Helper T cell (primary cell): ENCODE data around the genes GUF1, GABRA4 and ATP10D.

DNA sequence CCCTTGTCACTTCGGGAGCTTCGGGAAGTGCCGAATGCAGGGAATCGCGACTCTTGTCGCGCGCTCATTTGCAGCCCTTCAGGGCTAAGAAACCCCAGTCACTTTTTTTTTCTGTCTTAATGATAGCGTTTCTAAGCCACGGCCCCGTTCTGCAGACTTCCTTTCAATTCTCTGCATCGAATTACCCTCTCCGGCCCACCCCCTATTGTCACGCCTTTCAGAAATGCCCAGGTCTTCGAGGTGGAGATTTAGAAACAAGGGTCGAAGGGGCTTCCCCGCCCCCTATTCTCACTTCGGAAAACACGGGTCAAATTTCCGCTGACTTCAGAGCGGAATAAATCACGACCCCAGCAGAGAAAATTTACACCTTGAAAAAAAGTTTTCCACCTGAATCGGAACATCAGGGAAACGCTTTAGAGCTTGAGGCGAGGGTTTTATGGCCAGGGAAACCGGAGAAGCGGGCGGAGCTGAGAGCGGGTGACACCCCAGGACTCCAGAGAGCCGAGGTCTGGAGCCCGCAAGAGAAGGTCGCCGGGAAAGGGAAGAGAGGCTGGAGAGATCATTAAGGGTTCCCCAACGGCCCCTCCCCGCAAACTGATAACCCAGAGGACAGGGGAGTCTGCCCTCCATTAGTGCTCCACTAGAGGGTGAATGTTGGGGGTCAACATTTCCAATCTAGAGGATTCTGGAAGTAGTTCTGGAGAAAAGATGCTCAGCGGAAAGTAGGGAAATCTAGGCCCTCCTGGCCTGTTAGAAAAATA, 1.6 kb downstream of the SHISA3 start:
- PRO-cap, 2 experiments, result no peak in any of the 2 experiments

- PRO-cap, 2 experiments, result no peak in any of the 2 experiments
These were observed 51.5 kb downstream of the ATP8A1 start for GRCh38 chr4:42605032-42606149.

GRCh38 chr4:42654993-42655481, 1.9 kb downstream of the ATP8A1 start:
- PRO-cap, 2 experiments, result no peak in any of the 2 experiments

DNA sequence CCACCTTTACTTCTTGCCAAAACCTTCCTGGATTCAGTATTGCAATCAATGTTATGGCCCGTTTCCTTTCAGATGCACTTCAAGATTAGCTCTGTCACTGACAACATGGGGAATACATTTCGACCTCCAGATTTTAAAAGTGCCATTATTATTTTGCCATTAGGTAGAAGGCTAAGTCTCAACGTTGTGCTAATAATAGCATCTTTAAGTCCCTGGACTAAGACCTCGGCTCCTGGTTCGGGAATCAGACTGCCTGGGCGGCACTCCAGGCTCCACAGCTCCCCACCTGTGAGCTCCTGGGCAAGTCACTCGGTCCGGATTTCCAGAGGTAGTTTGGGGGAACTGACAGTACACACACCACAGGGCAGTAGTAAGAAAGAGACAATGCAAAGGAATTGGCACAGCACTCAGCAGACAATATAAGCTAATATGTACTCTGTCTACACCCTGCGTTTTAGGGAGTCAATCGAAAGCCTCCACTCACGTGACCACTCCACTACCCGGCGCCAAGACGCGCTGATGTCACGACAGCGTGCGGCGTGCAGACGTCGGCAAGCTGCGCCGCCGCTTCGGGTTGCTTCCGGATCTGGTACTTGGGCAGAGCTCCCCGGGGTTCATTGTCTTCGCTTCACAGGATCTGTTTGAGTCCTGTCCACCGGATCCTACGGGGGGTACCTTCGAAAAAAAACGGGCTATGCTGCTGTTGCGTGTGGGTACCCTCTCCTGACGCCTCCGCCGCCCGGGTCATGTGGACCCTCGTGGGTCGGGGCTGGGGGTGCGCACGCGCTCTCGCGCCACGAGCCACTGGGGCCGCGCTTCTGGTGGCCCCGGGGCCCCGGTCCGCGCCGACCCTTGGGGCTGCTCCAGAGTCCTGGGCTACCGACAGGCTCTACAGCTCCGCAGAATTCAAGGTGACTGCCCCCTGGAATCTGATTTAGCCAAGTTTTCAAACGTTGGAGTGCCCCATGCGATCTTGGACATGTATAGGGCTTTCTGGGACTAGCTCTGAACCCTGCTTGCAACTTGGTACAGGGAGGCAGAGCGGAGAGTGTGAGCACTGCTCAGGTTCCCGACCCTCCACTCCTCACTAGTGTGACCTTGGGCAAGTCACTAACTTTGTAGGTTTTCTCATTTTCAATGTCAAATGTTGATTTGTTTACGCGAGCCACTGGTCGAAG, at the start of gene GUF1:
TSS of gene GUF1 (plus strand) at position 544 of the 1,178 bp plus-strand sequence.
- PRO-cap, 2 experiments, result peak in 2 of 2 experiments; most common plus-strand start position 577 of the sequence (in 2); most common minus-strand start position 750 of the sequence (in 2)

DNA sequence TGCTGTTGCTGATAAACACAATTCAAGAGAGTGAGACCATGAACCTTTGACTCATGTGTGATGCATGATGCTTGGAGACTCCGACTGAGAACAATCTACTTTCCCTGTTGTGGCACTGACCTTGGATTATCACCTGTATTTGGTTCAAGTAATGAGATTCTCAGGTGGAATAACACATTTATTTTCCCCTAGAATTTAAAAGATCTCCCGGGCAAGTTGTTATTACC, 91.7 kb upstream of the GNPDA2 start:
- PRO-cap, 2 experiments, result no peak in any of the 2 experiments

DNA sequence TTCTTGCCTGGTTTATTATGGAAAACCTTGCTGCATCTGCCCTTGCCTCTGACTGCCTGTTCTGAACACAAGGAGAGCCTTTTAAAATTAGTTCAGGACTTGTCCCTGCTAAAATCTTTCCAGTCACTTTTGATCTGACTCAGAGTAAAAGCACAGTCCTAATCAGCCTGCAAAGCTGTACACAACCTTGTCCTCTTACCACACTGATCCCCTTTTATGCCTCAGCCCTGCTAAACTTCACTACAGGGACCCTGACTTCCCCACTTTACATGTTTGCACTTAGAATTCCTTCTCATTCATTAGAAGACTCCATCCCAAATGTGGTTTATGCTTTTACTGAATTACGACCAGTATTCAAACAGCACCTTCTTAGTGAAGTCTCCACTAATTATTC, 6.4 kb downstream of the GABRA4 start:
- PRO-cap, 2 experiments, result no peak in any of the 2 experiments

- PRO-cap, 2 experiments, result no peak in any of the 2 experiments
These were observed at the start of gene GABRA4 for GRCh38 chr4:46993287-46994089. Gene GABRA4, minus strand, starts transcription at chr4:46993581.

DNA sequence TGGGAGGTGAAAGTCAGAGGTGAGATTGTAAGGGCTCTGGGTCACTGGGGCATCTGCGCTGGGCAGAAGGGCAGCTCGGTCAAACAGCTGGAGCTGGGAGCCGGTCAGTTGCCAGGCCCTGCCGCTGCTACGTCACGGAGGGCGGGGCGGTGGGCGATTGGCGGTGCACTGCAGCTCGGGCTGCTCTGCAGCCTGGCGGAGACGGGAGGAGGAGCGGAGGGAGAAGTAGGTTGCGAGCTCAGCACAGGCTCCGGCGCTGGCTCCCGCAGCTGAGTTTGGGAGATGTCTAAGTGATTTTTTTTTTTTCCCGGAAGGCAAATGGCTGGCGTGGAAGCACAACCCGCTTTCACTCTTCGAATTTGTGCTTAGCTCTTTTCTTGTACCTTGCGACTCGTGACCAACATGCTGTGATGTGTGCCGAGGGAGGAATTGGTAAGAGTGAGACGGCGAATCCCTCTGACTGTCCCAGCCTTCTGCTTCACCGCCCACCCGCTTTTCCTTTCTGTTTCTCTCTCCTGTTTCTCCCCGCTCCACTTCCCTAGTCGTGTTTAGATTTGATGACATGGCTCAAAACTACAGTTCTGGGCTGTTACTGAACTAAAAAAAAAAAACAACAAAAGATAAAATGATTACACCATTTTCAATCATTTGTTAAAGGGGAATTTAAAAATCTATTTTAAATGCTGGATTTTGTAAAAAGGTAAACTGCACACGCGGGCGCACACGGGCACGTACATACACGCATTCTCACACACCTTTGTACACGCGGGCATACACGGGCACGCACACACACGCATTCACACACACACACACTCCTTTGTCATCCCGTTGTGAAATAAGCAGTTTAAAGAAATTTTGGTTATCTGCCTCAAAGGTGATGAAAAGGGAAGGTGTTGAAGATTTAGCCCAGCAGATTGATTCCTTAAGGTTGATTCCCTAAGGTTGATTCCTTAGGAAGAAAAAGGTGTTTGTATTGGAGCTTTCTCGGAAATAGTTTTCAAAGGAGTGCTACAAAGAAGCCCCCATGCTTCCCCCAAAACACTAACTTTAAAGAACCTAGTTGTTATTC, at the start of gene ATP10D:
TSS of gene ATP10D (plus strand) at position 188 of the 1,069 bp plus-strand sequence.
- PRO-cap, 2 experiments, result peak in 2 of 2 experiments; most common plus-strand start position 198 of the sequence (in 2); most common minus-strand start position 84 of the sequence (in 1)

DNA sequence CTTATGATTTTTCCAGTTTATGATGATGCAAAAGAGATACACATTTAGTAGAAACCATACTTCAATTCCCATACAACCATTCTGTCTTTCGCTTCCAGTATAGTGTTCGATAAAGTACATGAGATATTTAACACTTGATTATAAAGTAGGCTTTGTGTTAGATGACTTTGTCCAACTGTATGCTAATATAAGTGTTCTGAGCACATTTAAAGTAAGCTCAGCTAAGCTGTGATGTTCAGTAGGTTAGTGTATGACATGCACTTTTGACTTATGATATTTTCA, 8.2 kb downstream of the ATP10D start:
- PRO-cap, 2 experiments, result no peak in any of the 2 experiments

DNA sequence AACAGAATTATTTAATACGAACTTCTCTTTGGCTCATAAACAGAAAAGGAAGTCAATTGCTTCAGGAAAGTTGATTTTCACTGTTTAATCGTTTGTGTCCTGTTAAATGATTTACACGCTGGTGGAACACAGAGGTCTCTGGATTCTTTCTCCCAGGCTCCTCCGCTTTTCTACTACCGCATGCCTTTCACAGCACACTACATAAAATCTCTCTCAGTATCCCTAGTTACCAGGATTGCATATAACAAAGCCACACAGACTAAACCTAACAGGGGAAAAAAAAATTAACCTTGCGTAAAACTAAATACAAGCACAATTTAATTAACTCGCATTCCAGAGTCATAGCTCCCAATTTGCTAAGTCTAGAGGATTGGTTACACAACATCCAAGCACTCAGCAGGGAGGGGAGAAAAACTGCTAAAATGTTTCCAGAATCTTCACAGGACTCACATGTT, 133.9 kb downstream of the CORIN start:
- PRO-cap, 2 experiments, result no peak in any of the 2 experiments

DNA sequence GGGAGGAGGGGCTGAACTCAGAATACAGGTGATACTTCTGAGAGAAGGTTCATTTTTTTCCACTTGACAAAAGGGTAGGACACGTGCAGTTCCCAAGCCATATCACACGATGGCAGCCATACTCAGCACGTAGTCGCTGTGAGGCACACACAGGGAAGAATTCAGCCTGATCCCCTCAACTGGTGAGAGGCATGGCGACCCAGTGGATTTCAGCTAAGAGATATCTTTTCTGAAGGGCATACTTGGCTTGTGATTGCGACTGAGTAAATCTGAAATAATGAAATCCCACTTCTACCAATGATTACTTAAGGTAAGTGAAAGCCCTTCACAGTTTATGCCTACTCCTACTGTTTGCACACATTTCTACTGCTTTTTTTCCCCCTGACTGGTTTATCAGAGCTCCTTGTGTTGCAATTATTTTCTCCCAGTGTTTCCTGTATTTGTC, 133.1 kb downstream of the CORIN start:
- PRO-cap, 2 experiments, result no peak in any of the 2 experiments

DNA sequence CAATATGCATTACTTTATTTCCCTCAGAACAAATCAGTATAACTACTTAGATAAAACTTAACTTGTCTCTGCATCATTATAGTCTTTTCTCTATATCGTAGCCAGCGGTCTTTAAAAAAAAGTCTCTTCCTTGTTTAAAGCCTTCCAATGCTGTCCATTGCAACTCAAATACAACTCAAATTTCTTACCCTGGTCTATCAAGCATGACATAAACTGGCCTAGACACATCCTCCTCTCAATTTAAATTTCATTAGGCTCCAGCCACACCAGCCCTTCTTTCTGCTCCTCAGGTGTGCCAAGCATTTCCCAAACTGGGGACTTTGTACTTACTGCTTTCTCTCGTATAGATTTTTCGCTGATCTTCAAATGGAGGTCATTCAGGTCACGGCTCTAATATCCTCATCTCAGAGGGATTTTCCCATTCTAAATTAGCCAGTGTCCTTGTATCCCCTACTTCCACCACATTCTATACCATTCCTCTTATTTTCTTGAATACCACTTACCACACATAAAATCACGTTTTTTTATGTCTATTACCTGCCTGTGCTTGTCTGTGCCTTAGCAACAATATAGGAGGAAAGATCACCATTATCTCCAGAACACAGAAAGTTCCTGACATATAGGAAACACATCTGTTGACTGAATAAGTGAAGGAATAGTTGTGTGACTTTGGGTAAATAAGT, 5.9 kb upstream of the CORIN start:
- PRO-cap, 2 experiments, result no peak in any of the 2 experiments

GRCh38 chr4:48047815-48048488, 31.4 kb downstream of the NIPAL1 start:
- PRO-cap, 2 experiments, result no peak in any of the 2 experiments

GRCh38 chr4:48093805-48094294, 40.2 kb downstream of the TXK start:
- PRO-cap, 2 experiments, result no peak in any of the 2 experiments

GRCh38 chr4:48268863-48269747, 533 bp downstream of the TEC start:
- PRO-cap, 2 experiments, result peak in 1 of 2 experiments; most common plus-strand start chr4:48269341 (in 1)

DNA sequence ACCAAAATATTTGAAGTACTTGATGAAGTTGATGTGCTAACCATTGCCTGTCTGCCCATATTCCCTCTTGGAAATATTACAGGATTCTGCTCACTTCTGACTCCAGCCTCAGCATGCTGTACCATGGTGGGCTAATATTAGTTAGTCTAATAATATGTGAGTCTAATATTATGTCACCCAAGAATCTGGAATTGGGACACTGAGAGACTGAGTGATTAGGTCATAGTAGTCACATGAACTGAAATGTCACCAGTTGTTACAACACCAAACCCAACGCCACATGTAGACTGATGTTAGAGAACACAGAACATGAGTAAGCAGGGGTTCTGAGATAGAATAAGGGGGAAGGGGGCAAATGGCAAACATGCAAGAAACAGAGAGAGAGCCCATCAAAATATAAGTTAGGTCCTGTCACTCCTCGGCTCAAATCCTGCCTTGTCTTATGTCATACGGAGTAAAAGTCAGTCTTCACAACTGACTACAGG, 9.7 kb upstream of the SLAIN2 start:
- PRO-cap, 2 experiments, result no peak in any of the 2 experiments

DNA sequence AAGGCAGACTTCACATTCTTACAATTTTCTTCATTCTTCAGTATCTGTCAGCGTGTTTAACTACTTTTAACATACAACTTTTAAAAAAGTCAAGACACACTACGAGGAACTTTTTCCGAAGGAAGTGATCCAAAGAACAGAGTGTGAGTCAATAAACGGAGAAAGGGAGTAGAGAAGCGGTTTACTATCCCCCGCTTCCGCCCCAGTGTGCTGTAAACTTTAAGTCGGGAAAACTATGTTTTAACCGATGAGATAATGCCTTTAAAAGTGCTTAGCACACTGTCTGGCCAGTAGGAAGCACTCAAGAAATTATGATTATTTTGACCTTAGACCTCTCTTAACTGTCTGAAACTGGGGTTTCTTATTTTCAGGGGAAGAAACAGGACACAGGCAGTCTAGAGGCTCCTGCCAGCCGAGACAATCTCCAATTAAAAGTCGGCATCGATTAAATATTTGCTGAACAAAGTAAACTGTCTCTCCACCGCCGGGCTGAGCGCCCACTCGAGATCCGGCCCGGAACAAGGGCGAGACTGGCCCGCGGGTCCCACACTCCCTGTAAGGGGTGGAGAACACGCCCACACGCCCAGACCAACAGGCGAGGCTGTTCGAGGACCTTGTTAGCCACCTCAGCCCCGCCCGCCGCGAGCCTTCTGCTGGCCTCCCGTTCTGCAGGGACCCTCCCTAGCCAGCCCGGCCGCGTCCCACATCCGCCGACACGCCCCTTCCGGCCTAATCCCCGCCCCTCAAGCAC, 563 bp upstream of the SLAIN2 start:
- PRO-cap, 2 experiments, result peak in 2 of 2 experiments; most common plus-strand start position 264 of the sequence (in 1); most common minus-strand start position 652 of the sequence (in 2)

GRCh38 chr4:48603362-48603721, 113.3 kb downstream of the ZAR1 start:
- PRO-cap, 2 experiments, result no peak in any of the 2 experiments

DNA sequence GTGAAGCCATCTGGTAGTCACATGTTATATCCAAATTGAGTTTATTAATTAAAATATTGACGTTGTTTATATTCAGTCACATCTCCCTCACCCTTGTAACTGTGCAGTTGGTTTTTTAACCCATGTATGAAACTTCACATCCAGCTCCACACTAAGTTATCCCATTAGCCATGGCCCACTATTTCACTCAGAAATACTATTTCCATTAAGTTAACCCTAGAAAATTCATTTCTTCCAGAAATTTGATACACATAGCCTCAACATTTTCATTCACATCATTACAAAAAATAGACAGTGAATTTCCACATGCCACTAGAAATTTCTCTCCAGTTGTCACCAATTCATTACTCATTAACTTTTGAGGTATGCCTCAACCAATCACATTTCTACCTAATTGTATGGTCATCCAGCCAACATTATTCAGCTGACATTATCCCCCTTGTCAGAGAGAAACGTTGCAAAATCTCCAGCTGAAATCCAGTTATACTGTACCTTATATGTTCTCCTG, 24.9 kb downstream of the FRYL start:
- PRO-cap, 2 experiments, result no peak in any of the 2 experiments

GRCh38 chr4:49161026-49161485, 175.0 kb downstream of the CWH43 start:
- PRO-cap, 2 experiments, result no peak in any of the 2 experiments